Endothelial cell (in vitro differentiated cells): ENCODE results near the gene SLC66A2.

DNA sequence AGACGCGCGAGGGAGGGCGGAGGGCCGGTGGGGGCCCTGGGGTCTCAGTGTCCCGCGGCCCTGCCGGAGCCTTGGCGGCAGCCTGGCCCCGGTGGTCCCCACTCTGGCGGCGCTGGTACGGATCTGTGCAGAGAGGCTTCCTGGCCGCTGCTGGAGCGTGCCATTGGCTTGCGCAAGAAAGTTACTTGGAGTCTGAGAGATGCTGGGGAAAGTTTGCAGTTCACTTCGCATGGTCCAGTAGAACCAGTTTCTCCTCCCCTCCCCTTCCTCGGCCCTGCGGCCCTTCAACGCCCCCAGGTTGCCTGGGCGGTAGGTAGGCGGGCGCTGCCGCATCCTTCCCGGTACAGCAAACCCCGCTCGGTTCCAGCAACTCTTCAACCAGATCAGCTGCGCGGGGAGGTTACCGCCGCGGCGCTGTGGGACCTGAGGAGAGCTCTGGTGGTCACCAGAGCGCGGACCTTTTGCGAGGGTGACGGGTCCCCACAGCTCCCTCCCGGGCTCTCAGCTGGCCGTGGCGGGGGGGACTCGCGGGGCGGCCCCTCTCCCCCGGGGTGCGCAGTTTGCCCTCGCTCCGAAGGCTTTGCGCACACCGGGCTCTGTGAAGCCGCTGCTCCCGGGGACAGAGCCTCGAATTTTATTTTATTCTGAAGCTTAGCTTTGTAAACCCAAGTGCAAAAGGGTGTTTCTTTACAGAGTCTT, 1.7 kb downstream of the GALR1 start:
- PRO-cap, result no peak

- PRO-cap, result no peak
Observed at GRCh38 chr18:78122954-78123501, 856.6 kb upstream of the SALL3 start.

- PRO-cap, result no peak
Observed at GRCh38 chr18:78561862-78562671, 417.6 kb upstream of the SALL3 start.

DNA sequence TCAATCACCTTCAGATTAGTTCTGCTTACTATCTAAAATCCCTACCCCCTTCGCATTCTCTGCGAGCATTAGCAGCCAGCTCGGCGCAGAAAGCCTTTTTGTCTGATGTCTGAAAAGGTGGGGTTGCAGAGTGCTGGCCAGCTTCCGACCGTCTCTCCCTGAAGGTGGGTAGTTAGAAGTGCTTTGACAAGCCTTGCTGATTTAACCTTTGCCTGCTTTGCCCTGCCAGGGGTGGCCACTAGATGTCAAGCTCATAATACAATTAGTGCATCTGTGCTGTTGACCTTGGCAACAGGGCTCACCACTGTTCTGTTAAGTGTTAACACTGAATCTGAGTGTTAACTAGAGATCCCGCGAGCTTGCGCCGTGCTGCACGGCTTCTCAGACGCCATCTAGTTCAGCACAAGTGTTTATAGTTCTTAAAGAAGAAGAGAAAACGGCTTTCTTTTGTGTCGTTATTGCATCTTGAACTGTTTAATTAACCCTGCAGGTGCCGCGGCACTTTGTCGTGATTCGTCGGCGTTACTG, 5.4 kb downstream of the SALL3 start:
- PRO-cap, result no peak

GRCh38 chr18:79316237-79316872, 79.4 kb upstream of the NFATC1 start:
- PRO-cap, result no peak

DNA sequence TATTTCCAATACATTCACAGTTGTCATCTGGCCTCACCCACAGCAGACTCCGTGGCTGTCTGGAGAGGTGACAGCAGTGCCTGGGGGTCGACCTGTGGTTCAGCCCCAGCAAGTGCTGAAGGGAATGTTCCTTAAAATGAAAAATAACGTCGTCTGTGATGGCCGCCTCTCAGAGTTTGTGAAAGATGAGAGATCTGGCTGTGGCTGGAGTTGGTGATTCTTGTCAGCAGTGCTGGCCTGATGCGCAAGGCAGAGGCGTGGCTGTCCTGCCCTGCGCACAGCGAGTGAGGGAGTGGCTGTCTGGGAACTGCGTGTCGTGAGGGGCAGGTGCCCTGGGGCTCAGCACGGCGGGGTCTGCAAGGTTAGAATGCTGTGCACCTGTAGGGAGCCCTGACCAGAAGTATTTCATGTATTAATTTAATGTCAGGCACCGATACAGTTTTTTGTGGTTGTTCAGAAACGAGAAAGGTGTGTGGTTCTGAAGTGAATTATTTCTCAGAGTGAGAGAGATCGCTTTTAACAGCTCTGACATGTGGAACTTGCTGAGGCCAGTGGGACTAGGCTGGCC, 8.8 kb downstream of the NFATC1 start:
- PRO-cap, result no peak

DNA sequence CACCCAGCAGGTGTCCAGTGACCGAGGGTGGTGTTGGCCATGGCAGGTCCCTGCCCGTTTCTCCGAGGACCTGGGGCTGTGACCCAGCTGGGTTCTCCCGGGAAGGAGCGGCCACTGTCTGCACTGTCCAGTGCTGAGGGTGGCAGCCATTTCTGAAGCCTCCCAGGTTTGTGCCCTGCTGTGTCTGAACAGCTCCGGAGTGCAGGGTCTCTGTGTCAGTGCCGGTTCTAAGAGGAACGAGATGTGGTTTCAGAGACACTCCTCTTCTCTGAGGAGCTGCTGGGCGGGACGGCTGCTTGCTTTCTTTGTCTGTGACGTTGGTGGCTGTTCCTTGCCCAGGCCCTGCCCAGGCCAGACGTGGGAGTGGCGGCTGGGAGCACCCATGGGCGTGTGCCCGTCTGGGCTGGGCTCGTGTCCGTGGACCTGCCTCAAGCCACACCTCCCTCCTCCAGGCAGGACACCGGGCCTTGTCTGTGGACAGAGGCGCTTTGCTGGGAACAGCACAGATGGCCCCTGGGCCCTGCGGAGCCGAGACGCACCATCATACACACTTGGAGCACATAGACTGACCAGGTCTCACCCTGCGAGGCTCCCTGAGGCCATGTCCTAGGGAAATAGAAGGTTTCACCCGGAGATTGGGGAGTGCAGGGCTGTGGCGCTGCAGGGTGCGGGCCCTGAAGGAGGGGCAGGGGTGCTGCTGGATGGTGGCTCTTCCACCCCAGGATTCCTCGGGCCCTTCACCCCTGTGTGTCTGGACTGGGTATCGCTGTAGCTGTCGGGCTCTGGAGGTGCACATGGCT, 45.0 kb downstream of the NFATC1 start:
- PRO-cap, result no peak

GRCh38 chr18:79616646-79617649, 62.7 kb upstream of the CTDP1 start:
- PRO-cap, result unidirectional peak, minus-strand start at chr18:79617088; unidirectional peak, minus-strand start at chr18:79617296

DNA sequence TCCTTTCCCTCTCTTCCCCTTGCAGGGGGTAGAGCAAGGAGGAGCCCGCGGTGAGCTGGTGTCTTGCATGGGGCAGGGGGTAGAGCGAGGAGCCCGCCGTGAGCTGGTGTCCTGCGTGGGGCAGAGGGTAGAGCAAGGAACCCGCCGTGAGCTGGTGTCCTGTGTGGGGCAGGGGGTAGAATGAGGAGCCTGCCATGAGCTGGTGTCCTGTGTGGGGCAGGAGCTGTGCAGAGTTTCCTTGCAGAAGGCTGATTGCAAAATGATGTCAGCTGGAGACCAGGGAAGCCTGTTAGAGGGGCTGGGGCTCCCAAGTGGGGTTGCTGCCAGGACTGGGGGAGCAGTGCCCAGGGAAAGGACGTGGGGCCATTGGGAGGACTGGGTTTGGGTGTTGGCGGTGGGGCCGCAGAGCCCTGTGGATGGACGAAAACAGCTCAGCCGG, 13.0 kb downstream of the CTDP1 start:
- PRO-cap, result no peak

GRCh38 chr18:79744741-79745068, 53.0 kb upstream of the KCNG2 start:
- PRO-cap, result no peak

- PRO-cap, result no peak
Observed at GRCh38 chr18:79792081-79792720, 5.5 kb upstream of the KCNG2 start.

DNA sequence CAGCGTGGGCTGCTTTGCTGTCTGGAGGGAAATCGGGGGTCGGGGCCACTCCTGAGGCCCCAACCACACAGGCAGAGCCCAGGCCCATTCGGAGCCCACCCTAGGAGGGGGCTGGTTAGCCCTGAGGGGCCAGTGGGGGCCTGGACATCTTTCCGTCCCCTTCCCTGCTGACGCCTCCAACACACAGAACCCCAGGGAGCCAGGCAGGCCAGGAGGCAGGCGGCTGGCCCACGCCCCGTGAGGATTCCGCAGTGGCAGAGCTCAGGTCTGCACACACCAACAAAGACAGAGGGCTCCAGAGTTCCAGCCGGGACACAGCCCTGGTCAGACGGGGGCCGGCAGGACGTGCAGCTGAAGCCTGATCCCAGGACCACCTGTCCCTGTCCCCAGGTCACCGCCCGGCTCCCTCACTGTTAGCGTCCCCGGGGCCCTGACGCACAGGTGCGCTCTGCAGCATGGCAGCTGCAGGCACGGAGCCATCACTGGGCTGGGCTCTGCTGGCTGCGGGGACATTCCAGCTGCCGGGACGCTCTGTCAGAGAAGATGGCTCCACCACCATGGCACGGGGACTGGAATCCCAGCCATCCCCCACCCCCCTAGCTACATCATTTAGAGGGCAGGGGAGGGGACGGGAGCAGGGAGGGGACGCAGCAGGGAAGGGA, 40.2 kb downstream of the SLC66A2 start:
- PRO-cap, result no peak

- PRO-cap, result no peak
Observed at GRCh38 chr18:79934331-79935294, 16.8 kb downstream of the SLC66A2 start.

DNA sequence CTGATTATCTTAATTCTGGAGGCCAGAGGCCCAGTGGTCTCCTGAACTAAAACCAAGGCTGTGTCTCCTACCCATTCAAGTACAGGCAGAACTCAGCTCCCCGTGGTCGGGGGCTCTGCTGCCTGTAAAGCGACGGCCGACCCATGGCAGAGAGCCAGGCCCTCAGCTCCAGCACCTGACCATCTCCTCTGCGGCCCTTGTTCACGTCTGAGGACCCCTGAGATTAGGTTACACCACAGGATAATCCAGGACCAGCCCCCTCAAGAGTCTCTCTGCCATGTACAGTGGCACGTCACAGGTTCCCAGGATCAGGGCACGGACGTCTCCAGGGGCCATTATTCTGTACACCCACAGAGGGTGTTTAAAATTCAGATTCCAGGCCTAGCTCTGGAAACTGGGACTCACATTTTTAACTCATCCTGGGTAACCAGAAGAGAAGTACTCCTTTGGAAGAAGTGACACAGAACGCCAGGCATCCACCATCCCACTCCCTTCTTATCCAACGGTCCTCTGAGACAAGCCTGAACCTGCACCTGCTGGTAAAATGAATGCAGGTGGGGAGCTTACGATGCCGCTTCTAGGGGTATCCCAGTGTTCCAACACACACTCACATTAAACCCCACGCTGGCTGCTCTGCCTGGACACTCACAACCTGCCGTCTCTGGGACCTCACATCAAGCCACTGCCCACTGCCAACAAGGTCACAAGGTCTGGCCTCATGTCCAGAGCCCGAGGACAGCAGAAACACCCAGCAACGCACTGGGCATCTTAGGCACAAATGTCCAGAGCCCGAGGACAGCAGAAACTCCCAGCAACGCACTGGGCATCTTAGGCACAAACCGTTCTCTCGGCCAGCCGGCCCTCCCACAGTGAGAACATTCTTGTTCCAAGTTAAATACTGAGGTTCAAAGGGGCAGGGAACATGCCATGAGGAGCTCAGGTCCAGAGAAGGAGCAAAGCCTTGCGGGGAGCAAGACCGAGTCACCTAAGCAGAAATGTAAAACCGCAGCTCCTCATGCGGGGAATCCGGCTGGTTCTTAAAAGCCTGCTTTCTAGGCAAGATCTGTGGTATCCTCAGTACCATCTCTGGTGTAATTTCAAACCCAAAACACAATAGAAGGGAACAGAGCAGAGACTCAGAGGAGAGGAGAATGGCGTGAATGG, 10.0 kb downstream of the SLC66A2 start:
- PRO-cap, result no peak

DNA sequence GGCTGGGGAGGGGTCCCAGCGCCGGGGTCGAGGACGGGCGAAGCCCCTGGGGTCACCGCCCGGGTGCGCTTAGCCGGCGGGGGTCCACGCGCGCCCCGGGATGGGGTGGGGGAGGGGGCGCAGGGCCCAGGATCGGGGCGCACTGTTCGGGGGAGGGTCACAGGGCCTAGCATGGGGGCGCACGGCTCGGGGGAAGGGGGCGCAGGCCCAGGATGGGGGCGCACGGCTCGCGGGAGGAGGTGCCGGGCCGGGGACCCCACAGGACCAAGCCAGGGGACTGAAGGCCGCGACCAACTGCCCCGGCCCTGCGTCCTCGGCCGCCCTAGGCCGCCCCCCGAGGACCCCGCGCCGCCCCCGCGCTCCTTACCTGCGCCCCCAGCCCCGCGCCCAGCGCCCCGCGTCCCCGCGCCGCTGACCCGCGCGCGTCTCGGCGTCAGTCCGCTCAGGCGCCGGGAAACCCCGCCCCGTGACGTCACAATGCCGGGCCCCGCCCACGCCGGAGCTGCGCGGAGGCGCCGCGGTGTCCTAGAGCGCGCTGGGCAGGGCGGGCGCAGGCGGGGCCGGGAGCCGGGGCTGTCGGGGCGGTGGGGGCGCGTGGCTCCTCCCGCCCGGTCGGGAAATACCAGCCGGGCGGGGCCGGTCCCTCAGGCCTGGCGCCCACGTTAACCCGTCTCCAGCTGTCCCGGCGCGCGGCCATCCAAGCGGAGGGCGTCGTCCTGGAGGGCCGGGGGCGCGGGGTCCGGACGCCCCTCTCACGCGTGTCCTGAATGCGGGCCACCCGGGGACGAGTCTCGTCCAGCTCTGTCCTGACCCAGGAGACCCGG, at the start of gene SLC66A2:
Gene SLC66A2, minus strand, starts transcription at position 440 of the 824 bp plus-strand sequence.
- PRO-cap, result bidirectional peak, plus-strand start at position 528 of the sequence, minus-strand start at position 429 of the sequence

- PRO-cap, result no peak
Observed at GRCh38 chr18:79954843-79955166, 3.4 kb upstream of the SLC66A2 start.

DNA sequence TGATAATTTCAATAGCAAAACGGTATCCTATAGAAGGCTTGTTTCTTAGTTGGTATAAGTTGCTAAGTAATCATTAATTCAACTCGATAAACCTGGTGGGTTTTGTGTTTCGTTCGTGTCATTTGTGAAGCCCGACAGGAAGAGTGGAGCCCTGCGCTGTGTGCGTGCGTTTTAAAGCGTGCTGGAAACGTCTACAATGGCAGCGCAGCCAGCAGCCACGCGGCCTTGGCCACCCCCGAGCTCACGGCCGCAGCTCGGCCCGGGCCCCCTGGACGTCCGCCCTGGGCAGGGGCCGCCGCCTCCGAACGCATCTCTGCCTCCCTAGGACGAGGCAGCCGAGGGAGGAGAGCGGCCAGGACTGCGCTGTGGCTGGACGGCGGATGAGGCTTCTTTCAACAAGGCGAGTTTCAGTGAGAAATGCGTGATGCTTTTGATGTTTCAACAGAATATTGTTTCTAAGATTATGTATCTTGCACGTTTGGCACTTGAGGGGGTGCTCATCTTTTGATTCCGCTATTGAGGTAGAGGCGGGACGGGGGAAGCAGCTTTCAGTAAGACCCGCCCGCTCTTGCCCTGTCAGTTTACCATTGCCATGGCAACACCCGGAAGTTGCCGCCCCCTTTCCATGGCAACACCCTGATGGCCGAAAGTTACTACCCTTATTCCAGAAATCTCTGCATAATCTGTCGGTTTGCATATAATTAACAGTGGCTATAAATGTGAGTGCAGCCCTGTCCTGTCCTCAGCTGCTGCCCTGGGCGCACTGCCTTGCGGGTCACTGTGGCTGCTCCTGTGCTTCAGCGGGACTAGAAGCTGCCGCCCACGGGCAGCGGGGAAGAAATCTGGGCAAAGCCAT, 38.5 kb downstream of the ADNP2 start:
- PRO-cap, result unidirectional peak, minus-strand start at position 315 of the sequence; bidirectional peak, plus-strand start at position 745 of the sequence, minus-strand start at position 506 of the sequence

DNA sequence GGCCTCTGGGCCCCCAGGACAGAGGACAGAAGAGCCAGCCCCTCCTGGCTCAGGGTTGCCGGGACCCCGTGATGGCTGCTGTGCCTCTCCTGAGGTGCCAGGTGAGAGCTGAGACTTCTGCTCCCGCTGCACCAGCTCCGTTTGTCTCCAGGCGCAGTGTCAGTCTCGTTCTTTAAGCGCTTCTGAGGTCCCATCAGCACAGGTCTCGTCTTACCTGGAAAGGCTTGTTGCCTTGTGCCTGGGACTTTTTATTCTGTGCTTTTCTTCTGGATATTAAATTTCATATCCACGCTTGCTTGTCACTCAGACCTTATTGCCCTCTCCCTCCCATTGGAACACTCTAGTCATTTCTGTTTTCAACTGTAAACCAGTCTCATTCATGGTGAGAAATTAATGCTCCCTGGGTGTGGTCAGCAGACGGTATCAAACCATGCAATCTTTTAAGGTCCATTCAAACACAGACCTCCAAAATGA, 39.9 kb downstream of the ADNP2 start:
- PRO-cap, result no peak